Placental epithelial cell (primary cell): ENCODE measurements around the gene SCYL1.

DNA sequence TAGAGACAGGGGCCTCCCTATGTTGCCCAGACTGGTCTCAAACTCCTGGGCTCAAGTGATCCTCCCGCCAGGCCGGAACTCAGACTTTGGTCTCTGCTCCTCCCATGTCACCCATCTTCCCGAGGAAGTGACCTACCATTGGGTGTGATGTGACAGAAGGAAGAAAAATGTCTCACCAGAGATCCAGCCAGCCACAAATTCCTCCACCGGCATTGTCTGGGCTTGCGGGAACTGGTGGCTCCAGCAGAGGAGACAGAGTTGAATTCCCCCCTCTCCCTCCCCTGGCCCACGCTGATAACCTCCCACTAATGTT lies 751 bp downstream of the SLC25A45 start:
- CAGE, long polyA plus RNA, result no peak

DNA sequence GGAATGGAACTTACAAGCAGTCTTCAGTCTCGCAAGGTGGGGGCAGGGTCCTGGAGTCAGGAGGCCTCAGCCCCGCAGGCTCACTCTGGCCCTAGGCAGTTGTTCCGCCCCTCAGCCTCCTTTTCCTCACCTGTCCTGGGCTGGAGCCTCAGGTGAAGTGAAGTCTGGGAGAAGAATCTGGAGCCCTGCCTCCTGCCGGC lies 7.9 kb downstream of the FRMD8 start:
- CAGE, long polyA plus RNA, result no peak

DNA sequence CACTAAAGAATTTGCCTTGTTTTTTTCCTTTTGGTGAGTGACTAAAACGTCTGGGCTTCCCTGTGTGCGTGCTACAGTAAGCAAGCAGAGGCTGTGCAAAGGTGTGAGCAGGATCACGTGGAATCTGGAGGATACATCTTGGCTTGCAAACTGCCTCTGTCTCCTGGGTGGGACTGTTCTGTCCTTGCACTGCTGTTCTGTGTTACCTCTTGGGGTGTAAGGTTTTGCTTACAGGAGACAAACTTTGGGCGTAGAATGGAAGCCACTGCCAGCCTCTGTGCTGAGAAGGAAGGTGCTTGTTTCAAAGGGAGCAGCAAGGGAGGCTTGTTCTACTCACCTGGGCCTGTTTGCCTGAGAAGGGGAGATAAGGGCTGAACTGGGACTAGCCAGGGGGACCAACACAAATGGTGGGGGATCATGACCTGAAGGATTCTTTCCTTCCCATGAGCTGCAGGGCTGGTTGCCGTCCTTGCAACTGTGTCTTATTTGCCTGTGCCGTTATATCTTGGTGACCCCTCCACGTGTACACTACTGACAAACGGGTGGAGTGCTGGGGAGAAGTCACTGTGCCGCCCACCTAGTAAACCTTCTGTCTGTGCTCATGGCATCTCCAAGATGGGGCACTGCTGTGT lies 40.7 kb downstream of the FRMD8 start:
- CAGE, long polyA plus RNA, result no peak

GRCh38 chr11:65436405-65436650 lies 49.9 kb downstream of the FRMD8 start:
- CAGE, long polyA plus RNA, result no peak

DNA sequence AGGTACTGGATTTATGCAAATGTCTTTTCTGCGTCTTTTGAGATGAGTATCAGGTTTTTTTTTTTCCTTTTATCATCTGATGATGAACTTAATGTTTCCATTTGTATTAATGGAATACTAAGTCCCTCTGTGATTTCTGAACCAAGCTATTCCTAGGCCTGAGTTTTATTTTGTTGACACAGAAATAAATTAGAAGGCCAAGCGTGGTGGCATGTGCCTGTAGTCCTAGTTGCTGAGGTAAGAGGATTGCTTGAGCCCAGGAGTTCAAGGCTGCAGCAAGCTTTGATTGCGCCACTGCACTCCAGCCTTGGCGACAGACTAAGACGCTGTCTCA lies 53.7 kb downstream of the FRMD8 start:
- CAGE, long polyA plus RNA, result no peak

GRCh38 chr11:65488805-65488992 lies 36.2 kb upstream of the SCYL1 start:
- CAGE, long polyA plus RNA, result no peak

DNA sequence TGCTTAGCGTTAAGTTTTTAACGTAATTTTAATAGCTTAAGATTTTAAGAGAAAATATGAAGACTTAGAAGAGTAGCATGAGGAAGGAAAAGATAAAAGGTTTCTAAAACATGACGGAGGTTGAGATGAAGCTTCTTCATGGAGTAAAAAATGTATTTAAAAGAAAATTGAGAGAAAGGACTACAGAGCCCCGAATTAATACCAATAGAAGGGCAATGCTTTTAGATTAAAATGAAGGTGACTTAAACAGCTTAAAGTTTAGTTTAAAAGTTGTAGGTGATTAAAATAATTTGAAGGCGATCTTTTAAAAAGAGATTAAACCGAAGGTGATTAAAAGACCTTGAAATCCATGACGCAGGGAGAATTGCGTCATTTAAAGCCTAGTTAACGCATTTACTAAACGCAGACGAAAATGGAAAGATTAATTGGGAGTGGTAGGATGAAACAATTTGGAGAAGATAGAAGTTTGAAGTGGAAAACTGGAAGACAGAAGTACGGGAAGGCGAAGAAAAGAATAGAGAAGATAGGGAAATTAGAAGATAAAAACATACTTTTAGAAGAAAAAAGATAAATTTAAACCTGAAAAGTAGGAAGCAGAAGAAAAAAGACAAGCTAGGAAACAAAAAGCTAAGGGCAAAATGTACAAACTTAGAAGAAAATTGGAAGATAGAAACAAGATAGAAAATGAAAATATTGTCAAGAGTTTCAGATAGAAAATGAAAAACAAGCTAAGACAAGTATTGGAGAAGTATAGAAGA lies 25.5 kb upstream of the SCYL1 start:
- CAGE, long polyA plus RNA, result no peak

GRCh38 chr11:65499945-65501053 lies 24.6 kb upstream of the SCYL1 start:
- CAGE, long polyA plus RNA, result no peak

DNA sequence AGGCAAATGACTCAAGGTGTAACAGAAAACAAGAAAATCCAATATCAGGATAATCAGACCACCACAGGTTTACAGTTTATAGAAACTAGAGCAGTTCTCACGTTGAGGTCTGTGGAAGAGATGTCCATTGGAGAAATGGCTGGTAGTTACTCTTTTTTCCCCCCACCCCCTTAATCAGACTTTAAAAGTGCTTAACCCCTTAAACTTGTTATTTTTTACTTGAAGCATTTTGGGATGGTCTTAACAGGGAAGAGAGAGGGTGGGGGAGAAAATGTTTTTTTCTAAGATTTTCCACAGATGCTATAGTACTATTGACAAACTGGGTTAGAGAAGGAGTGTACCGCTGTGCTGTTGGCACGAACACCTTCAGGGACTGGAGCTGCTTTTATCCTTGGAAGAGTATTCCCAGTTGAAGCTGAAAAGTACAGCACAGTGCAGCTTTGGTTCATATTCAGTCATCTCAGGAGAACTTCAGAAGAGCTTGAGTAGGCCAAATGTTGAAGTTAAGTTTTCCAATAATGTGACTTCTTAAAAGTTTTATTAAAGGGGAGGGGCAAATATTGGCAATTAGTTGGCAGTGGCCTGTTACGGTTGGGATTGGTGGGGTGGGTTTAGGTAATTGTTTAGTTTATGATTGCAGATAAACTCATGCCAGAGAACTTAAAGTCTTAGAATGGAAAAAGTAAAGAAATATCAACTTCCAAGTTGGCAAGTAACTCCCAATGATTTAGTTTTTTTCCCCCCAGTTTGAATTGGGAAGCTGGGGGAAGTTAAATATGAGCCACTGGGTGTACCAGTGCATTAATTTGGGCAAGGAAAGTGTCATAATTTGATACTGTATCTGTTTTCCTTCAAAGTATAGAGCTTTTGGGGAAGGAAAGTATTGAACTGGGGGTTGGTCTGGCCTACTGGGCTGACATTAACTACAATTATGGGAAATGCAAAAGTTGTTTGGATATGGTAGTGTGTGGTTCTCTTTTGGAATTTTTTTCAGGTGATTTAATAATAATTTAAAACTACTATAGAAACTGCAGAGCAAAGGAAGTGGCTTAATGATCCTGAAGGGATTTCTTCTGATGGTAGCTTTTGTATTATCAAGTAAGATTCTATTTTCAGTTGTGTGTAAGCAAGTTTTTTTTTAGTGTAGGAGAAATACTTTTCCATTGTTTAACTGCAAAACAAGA lies 23.2 kb upstream of the SCYL1 start:
- CAGE, long polyA plus RNA, result no peak

GRCh38 chr11:65505500-65505726 lies 19.5 kb upstream of the SCYL1 start:
- CAGE, long polyA plus RNA, result no peak

DNA sequence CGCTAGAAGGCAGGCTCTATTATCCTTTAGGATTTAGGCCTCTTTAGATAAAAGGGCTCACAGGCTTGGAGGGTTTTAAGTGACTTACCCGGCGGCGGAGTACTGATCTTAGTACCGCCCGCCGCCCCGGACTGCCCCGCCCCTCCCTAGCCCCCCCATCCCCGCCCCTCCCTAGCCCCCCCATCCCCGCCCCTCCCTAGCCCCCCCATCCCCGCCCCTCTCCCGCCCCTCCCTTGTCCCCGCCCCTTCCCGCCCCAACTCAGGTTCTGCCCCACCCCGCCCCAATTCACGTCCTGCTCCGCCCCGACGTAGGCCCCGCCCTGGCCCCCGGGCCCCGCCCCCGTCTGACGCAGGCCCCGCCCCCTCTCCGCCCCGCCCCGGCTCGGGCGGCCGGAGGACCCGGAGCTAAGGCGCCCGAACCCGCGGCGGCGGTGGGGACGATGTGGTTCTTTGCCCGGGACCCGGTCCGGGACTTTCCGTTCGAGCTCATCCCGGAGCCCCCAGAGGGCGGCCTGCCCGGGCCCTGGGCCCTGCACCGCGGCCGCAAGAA lies at the start of gene SCYL1:
SCYL1 (plus strand) TSS at position 370 of the 550 bp plus-strand sequence.
- CAGE, long polyA plus RNA, result no peak

DNA sequence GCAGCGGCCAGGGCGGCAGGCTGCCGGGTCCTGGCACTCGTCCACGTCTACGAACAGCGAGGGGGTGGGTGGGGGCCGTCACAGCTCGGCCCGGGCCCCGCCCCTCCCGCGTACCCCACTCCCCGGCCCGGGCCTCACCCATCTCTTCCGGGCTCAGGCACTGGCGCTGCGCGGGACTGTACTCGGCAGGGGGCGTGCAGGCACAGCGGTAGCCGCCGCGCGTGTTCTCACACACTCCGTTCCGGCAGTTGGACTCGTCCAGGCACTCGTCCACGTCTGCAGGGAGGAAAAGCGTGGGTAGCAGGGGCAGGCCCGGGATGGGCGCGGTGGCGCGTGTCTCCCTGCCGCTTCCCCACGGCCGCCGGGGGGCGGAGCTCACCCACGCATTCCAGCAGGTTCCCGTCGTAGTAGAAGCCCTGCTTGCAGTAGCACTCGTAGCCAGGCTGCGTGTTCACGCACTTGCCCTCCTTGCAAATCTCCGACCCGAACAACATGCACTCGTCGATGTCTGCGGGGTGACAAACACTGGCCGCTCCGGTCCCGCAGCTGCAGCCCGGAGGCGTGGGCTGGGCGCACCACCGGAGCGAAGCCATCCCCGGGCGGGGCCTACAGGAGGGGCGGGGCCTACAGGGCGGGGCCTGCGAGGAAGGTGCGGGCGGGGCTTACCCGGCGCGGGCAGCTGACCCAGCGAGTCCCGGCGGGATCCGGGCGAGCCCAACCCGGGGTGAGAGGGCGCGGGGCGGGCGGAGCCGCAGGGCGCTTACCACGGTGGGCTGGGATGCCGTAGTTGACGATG lies 15.4 kb downstream of the SCYL1 start:
- CAGE, long polyA plus RNA, result no peak

DNA sequence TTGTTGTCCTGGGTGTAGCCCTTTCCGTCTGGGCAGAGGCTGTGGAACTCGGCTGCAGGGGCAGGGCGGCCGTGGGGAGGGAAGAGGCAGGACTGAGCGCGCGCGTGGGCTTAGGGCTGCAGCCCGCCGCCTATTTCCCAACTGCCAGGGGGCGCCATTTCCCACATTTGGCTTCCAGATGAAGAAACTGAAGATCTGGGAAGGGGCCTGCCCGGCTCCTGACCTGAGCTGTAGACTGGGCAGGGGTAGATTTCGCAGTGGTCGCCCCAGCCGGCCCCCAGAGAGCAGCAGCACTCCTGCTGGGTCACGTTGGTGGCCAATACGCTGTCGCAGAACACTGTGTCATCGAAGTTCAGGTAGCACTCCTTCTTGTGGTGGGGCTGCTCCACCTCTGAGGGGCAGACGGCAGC lies 16.0 kb downstream of the SCYL1 start:
- CAGE, long polyA plus RNA, result no peak

DNA sequence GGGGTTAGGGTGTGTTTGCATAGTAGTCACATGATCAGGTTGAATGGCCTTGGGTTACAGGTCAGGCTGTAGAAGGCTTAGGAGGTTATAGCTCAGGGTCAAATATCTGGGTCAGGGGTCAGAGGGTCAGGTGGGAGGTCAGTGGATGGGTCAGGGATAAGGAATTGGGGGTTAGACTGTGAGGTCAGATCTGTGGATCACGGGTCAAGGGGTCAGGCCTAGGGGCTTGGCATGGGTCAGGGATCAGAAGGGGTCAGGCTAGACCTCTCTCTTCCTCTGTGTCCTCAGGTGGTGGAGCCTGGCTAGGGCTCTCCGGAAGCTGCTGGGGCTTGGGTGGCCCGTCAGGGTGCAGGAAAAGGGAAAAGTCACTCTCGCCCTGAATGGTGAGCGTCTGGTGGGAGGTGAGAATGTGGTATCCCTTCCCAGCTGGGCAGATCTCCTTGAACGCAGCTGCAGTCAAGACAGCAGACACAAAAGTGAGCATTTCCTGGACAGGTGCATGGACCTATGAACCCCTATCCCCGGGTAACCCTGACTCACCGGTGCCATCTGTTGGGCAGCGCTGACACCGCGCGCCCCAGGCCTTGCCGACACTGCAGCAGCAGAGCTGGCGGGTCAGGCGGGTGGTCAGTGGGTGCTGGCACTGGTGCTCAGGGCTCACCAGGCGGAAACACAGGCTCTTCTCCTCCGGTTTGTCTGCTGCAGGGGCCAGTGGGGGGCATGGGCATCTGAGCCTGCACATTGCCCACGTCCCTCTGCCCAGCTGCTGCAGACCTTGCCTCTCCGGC lies 6.3 kb downstream of the LTBP3 start:
- CAGE, long polyA plus RNA, result no peak

DNA sequence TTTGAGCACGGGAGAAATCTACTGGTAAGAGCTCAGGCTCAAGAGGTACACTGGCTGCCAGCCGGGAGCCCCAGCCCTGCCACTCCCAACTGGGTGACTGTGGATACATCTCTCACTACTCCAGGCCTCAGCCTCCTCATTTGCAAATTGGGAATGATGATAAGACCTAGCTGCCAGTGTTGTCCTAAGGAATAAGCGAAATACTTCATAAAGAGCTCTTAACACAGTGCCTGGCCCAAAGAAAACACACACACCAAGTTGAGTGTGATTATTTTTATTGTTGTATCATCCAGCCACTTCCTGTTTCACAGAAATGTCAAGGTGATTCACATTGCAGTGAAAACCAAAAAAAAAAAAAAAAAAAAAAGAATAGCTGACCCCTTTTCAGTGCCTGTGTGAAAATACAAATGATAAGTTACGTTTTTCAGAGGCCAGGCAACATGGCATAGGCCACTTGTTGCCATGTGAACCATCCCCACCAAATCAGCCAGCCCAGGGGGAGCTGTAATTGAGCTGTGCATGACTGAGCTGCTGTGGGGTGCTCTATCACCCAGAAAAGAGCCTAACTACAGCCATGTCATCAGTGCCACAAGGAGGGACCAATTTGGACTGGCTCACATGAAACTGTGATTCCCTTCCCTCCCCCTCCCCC lies 4.4 kb upstream of the ZNRD2 start:
- CAGE, long polyA plus RNA, result no peak

DNA sequence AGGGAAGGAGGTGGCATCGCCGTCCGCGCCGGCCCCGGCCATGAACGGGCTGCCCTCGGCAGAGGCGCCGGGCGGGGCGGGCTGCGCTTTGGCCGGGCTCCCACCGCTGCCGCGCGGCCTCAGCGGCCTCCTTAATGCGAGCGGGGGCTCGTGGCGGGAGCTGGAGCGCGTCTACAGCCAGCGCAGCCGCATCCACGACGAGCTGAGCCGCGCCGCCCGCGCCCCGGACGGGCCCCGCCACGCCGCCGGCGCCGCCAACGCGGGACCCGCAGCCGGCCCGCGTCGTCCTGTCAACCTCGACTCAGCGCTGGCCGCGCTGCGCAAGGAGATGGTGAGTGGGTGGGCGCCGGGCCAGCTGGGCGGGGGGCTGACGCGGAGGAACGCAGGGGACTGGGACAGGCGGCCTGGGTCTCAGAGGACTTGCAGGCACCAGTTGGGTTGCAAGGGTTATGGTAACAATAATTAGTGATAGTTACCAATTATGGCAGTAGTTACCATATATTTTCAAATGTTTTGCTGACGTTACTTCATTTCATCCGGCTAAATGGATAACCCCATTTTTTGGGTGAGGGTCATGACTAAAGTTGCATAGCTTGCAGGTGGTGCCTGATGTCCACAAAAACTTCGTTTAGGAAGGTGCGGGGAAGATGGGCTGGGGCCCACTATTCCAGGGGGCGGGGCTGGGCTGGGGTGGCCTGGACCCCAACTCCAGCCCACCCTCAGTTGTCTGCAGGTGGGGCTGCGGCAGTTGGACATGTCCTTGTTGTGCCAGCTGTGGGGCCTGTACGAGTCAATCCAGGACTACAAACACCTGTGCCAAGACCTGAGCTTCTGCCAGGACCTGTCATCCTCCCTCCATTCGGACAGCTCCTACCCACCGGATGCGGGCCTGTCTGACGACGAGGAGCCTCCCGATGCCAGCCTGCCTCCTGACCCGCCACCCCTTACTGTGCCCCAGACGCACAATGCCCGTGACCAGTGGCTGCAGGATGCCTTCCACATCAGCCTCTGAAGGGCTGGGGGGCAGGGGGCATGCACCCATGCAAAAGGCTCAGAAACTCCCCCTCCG lies 626 bp downstream of the FAM89B start:
- CAGE, long polyA plus RNA, result no peak

GRCh38 chr11:65576811-65577813 lies 1.3 kb downstream of the EHBP1L1 start:
- CAGE, long polyA plus RNA, result no peak

GRCh38 chr11:65612933-65613629 lies 940 bp downstream of the MAP3K11 start:
- CAGE, long polyA plus RNA, result no peak

GRCh38 chr11:65629777-65630540 lies 7.9 kb upstream of the SIPA1 start:
- CAGE, long polyA plus RNA, result no peak

DNA sequence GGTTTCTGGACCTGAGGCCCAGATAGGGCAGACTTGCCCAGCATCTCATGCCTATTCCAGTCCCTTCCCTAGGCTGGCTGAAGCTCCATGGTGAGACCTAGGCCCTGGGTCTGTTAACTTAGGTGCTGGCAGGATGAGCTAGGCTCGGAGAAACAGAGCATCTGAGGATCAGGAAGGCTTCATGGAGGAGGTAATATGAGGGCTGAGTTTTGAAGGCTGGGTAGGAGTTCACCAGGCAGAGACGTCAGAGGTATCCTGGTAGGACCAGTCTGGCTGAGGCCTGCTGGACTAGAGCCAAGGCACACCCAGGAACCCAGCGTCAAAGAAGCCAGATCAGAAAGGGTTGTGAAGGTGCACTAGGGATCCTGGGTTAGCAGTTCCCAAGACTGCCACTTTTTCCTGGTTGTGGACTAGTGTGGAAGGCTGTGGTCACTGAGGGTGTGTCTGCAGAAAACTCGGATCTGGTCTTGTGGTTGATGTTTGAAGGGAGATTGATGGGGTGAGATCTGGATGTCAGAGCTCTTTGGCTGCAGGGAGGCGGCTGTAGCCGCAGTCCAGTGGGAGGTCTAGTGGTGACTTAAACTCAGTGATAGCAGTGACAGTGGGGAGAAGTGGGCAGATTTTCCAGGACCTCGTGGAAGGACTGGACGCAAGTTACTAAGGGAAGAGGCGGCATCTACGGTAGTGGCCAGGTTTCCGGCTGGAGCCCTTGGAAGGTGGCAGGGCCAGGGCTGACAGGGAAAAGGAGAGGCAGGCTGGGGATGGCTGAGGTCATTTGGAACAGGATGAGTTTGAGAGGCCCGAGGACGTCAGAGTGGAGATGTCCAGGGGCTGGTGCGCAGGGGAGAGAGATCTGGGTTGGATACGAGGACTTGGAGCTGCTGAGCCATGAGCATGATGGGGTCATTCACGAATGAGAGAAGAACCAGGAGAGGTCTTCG lies 11.0 kb downstream of the RELA start:
- CAGE, long polyA plus RNA, result no peak